Breast epithelium (tissue), 2 donors: ENCODE measurements around a stretch of chr21.

- PRO-cap = no peak
- RAMPAGE, long total RNA, 2 experiments = no peak in any of the 2 experiments
These were observed 66.6 kb downstream of the DYRK1A start for GRCh38 chr21:37433042-37433680.

GRCh38 chr21:37454773-37455681 is 88.5 kb downstream of the DYRK1A start:
- PRO-cap = no peak
- RAMPAGE, long total RNA, 2 experiments = no peak in any of the 2 experiments

- PRO-cap = no peak
- RAMPAGE, long total RNA, 2 experiments = no peak in any of the 2 experiments
These were observed 86.8 kb downstream of the KCNJ6 start for GRCh38 chr21:37829542-37829815.

DNA sequence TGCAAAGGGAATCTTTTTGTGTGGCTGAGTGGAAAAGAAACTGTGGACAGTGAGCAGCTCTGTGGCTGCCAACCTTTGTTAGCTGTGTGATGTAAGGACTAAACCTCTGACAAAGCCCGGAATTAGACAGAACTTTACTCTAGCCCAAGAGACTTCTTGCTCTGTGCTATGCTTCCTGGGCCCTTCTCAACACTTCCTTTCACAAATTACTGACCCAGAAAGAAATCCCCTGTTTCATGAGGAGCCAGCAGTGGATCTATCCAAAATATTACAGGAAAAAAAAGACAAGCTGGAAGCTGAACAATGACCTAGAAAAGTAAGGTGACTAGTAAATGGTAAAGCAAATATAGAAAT is 58.8 kb downstream of the KCNJ6 start:
- PRO-cap = unidirectional peak, minus-strand start at position 194 of the sequence
- RAMPAGE, long total RNA, 2 experiments = no peak in any of the 2 experiments

DNA sequence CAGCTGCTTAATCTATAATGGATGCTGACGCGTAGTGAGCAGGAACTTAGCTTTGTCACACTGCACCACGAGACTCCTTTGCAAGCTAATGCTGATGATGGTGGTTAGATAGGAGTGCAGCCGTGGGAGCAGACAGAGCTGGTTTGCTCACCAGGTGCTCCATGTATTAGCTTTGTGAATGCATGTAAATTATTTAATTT is 35.1 kb downstream of the KCNJ15 start:
- PRO-cap = no peak
- RAMPAGE, long total RNA, 2 experiments = no peak in any of the 2 experiments

DNA sequence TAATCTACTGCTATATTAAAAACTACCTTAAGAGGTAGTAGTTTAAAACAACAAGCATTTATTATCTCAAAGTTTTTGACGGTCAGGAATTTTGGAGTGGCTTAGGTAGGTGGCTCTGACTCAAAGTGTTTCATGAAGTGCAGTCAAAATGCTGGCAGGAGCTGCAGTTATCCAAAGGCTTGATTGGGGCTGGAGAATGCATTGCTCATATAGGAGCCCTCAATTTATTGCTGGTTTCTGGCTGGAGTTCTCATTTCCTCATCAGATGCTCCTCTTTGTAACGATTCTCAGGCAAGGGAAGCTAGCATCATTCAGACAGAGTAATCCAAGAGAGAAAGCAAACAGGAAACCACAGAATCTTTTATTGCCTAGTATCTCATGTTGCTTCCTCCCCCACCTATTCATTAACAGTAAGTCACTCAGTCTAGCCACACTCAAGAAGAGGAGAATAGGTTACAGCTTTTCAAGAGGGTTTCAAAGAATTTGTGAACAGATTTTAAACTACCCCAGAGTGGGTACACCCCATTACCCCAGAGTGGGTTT is 66.9 kb downstream of the KCNJ15 start:
- PRO-cap = no peak
- RAMPAGE, long total RNA, 2 experiments = no peak in any of the 2 experiments

GRCh38 chr21:38499146-38499712 is 952 bp upstream of the ERG start:
- PRO-cap = no peak
- RAMPAGE, long total RNA, 2 experiments = no peak in any of the 2 experiments

DNA sequence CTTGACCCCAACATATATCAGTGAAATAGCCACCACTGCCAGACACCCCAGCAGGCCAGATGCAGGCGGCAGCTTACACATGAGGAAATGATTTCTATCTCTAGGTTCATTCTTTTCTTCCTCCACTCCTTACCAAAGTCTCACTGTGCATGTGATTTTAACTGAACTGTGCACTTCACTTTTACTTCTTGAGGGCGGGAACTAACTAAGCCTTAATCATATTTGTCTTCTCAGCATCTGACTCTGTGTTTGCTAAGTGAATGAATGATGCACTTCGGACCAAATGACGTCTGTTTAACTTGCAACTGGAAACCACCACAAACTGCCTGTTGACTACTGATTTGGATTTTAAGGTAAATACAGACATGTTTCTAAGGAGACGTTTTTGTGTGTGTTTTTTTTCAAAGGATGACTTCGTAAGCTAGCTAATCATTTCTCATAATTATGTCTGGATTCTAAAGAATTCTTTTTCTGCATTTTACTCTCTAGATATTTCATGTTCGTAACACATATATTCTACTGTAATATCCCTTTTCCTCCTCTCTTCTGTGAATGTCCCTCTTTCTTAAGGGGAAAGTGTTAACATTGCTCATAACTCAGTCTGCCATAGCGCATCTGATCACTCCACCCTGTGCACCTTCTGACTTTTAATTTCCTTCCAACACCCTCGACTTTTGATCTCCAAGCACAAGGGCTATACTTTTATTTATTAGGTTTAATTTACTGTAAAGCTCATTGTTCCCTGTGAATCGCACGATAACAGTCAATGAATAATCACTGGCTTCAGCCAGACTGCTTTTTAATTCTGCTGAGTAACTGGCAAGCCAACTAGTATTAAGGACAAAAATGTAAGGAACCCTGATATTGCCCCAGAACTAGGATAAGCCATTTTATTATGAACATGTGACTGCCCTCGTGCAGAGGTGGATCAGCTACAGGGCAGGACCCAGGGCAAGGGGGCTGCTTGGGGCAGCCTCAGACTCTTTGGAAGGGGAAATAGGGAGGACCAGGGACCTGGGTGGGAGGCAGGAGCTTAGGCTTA is 2.8 kb upstream of the ETS2 start:
- PRO-cap = no peak
- RAMPAGE, long total RNA, 2 experiments = no peak in any of the 2 experiments

GRCh38 chr21:38809921-38810372 is 4.2 kb downstream of the ETS2 start:
- PRO-cap = no peak
- RAMPAGE, long total RNA, 2 experiments = no peak in any of the 2 experiments

- PRO-cap = unidirectional peak, plus-strand start at chr21:38819763
- RAMPAGE, long total RNA, 2 experiments = no peak in any of the 2 experiments
These were observed 13.8 kb downstream of the ETS2 start for GRCh38 chr21:38819125-38820246.

DNA sequence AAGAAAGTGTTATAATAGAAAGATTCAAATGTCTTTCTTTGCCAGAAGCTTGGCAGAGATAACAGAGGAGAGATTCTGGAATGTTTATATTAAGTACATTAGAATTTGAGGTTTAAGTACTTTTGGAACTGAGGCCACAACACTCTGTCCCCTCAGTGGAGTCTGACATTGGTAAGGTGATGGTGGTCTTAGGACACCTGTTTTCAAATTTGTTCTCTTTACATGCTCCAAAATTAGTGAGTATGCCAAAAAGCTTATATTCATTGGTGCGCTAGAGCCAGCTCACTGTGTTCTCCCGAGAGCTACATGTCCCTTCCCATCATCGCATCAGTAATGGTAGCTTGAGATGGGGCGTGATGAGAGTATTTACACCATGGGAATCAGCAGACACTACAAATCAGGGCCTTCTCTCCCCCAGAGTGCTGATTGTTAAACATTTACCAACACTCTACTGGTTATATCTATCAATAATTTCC is 19.5 kb downstream of the ETS2 start:
- PRO-cap = no peak
- RAMPAGE, long total RNA, 2 experiments = no peak in any of the 2 experiments

- PRO-cap = no peak
- RAMPAGE, long total RNA, 2 experiments = no peak in any of the 2 experiments
These were observed 24.9 kb downstream of the ETS2 start for GRCh38 chr21:38830526-38831147.

- PRO-cap = no peak
- RAMPAGE, long total RNA, 2 experiments = no peak in any of the 2 experiments
These were observed 29.0 kb downstream of the ETS2 start for GRCh38 chr21:38834774-38835094.

- PRO-cap = no peak
- RAMPAGE, long total RNA, 2 experiments = no peak in any of the 2 experiments
These were observed 98.0 kb downstream of the ETS2 start for GRCh38 chr21:38903382-38904533.

GRCh38 chr21:38914380-38915323 is 108.9 kb downstream of the ETS2 start:
- PRO-cap = no peak
- RAMPAGE, long total RNA, 2 experiments = no peak in any of the 2 experiments

DNA sequence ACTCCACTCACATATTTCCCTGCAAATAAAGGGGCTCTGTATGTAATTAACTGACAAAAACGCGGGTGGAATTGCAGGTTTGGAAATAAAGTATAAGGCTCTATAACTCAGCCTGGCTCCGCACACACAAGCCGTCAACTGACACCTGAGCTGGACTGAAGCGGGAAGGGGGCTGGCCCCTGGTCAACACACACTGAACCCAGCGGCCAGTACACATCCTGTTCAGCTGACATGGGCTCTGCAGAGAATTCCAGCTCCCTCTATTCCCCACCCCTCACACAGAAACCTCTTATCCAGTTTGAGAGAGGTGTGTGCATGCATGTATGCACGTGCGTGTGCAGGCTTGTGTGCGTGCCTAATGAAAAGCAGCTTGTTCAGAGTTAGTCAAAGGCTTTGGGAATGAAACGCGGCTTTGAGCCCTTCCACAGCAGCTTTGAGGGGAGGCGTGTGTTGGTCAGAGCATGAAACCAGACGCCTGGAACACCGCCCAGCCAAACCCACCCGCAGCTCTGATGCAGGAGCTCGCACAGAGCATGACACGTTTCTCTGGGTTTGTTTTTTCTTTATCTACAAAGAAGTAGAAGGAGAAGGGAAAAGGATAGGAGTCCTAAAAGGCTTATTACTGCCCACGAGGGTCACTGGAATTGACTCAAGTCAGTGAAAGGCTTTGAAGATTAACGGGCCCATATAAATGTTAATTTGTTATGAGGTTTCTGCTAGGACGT is 184.1 kb downstream of the ETS2 start:
- PRO-cap = no peak
- RAMPAGE, long total RNA, 2 experiments = no peak in any of the 2 experiments

DNA sequence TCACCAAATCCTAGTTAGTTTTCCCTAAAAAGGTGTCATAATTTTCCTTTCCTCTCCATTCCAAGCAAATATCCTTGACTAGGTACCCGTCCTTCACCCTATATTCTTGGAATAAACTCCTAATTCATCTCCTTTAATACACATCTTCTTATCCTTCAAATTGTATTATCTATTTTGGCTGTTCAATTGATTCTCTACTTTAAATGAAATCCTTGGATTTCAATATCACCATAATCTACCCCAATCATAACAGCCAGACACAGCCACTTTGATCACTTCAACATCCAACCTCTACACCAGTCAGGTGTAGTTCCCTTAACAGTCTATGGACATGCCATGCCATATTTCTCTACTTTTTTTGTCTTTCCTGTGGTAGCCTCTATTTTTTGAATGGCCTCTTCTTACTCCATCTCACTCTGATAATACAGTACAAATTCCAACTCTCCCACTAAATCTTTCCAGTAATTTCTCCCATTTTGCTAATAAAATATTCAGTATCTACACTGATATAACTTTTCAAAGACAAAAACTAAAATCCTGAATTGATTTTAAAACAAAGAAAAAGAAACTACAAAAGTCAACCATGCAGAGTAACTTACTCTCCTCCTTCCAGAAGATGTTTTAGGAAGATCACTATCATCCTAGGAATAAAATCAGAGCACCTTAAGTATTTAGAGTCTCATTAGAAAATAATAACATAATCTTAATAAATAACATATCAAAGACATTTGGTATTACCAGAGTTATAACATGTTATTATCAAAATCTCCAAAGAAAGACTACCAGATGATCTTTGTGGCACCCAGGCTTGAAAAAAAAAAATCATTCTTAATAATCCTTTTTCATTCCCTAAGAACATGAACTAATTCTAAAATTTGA is 29.1 kb upstream of the PSMG1 start:
- PRO-cap = no peak
- RAMPAGE, long total RNA, 2 experiments = no peak in any of the 2 experiments

GRCh38 chr21:39311281-39311480 is 2.3 kb downstream of the BRWD1 start:
- PRO-cap = no peak
- RAMPAGE, long total RNA, 2 experiments = no peak in any of the 2 experiments

GRCh38 chr21:39452443-39452897 is 700 bp downstream of the SH3BGR start:
- PRO-cap = no peak
- RAMPAGE, long total RNA, 2 experiments = no peak in any of the 2 experiments

DNA sequence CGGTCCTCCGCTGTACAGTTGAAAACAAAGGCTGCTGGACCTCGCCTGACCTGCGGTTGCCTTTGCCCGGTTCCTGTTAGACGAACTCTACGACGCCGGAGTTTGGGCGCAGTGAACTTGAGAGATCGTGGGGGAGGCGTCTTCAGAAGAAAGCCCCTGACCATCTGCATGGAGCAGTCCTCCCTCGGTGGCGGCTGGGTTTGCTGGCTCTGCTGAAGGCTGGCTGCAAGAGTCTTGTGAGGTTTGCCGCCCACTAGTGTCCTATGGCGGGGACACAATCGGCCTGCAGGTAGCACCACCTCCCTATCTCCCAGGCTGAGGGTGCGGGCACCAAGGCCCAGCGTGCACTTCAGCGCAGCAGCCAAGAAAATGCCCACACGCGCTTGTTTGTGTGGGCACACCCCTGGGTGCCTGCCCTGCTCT is 5.1 kb downstream of the DSCAM start:
- PRO-cap = no peak
- RAMPAGE, long total RNA, 2 experiments = no peak in any of the 2 experiments